Brain (tissue), 1 donor: ENCODE measurements around the genes OSBPL2 and RBBP8NL.

GRCh38 chr20:62042880-62043449 is 22.7 kb downstream of the TAF4 start:
- RRBS = 58% methylated on average over 2 of the region's 11 CpGs

GRCh38 chr20:62064712-62065477 is 786 bp downstream of the TAF4 start:
- RRBS = 2% methylated on average over 42 of the region's 136 CpGs

GRCh38 chr20:62135197-62135541 is 8.0 kb downstream of the PSMA7 start:
- RRBS = no CpG with 5 or more reads among the region's 3 CpGs

- RRBS = no CpG with 5 or more reads among the region's 18 CpGs
These were observed 13.2 kb downstream of the SS18L1 start for GRCh38 chr20:62156687-62157280.

GRCh38 chr20:62237844-62238820 is at the start of gene OSBPL2:
Gene OSBPL2, plus strand, starts transcription at chr20:62238521.
- RRBS = 2% methylated on average over 25 of the region's 88 CpGs

GRCh38 chr20:62246791-62247333 is 8.5 kb downstream of the OSBPL2 start:
- RRBS = 16% methylated on average over 3 of the region's 14 CpGs

DNA sequence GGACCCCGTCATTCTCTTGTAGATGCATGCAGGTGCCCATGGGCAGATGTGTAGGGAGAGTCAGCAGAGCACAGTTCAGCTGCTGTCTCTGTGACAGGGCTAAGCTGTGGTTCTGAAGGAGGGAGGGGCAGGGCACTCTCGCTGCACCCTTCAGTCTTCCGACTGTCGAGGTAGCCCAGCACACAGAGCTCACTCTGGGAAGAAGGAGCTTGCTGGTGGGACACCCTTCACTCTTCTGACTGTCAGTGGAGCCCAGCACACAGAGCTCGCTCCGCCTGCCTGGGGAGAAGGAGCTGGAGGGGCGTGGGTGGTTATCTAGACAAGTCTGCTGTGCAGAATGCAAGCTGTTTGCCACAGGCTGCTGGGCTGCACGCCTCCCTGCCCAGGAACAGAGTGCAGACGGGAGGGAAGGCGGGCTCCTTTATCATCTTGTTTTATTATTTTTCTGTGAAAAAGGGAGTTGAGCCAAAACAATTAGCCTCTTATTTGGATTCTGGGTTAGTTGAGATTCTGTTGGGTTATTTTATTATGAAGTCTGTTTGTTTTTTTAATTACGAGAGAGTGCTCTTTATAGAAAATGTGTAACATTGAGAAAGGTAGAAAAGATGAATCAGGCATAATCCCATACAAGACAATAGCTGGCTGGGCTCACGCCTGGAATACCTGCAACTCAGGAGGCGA is 28.2 kb upstream of the ADRM1 start:
- RRBS = no CpG with 5 or more reads among the region's 13 CpGs

DNA sequence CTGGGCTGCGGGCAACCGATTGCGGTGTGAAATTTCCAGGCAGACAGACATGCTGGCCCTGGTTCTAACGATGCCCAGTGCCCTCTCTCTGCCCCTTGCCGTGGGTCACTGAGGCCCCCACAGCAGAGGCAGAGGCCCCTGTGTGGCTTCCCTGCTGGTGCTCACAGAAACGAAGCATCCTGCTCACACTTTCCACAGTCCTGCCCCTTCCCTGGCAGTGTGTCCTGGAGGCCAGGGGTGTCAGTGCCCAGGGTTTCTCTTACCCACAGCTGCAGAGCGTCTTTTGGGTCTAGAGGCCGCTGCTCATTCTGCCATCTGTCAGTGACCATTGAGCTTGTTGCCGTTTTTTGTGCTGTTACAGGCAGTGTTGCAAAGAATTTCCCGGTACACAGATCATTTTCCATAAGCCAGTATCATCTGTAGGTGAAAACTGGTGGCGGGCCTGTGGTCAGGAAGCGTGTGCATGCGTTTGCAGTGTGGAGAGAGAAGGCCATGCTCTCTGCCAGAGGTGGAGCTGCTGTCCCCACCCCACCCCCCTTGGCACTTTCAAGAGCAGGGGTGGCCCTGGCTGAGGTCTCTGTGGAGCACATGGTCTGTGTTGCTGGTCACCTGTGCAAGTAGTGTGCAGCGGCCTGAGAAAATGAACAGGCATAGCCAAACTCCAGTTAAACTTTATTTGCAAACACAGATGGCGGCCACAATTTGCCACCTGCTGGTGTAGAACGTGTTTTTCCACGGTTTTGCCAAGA is 2.2 kb downstream of the ADRM1 start:
- RRBS = no CpG with 5 or more reads among the region's 17 CpGs

GRCh38 chr20:62318575-62319216 is 15.9 kb downstream of the ADRM1 start:
- RRBS = 90% methylated on average over 13 of the region's 23 CpGs

- RRBS = no CpG with 5 or more reads among the region's 26 CpGs
These were observed 4.8 kb downstream of the LAMA5 start for GRCh38 chr20:62362258-62362760.

GRCh38 chr20:62369348-62369991 is 2.4 kb upstream of the LAMA5 start:
- RRBS = no CpG with 5 or more reads among the region's 14 CpGs

GRCh38 chr20:62372252-62372709 is 5.2 kb upstream of the LAMA5 start:
- RRBS = 93% methylated on average over 2 of the region's 12 CpGs

DNA sequence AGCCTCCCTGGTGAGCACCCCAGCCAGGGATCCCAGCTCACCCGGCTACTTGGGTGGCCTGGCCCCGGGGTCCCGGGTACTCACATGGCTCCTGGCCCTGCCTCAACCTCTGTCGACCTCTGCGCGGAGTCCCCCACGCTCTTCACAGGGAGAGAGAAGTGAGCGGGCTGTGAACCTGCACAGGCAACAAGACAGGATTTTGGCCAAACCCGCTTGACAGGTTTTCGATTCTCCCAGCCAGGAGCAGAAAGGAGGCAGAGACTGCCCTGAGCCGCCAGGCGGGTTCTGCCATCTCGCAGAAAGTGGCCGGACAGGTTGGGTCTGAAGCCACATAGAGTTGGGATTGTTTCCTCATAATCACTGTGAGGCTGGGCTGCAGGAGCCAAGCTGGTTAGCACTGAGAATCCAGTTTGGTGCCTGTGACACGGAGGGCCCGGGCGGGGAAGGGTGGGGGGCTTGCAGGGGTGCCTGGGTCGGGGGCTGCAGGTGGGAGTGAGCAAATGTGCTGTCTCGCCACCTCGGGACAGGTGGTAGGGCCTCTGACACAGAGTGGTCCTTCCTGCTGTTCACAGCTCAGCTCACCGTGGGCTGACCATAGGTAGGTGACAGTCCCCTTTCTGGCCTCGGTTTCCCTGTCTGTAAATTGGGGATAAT is at the start of gene RBBP8NL:
Gene RBBP8NL (minus strand): TSS at position 164 of the 654 bp plus-strand sequence.
- RRBS = no CpG with 5 or more reads among the region's 22 CpGs

- RRBS = no CpG with 5 or more reads among the region's 10 CpGs
These were observed 4.5 kb upstream of the GATA5 start for GRCh38 chr20:62480195-62480714.

DNA sequence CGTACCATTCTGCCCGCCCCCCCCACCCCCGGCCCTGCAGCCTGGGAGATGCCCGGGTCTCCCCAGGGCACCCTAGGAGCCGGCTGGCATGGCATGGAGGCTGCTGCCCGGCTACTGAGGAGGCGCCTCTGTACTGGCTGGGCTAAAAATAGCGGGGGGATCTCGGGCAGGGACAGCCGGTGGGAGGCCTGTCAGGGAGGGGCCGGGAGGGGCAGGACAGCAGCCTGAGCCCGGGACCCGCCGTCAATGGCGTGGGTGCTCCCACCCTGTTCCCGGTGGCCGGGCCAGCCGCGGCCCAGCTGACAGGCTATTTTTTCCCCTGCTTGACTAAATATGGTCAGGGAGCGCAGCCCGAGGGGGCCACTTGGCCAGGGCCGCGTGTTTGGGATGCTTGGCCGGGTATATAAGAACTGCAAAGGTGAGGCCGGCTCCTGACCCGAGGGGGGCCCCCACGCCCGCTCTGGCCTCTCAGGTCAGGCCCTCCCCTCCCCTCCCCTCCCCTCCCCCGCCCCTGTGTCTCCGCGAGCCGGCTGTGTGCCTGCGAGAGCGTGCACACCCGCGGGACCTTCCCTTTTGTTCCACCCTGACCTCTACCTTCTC is 74.3 kb upstream of the GATA5 start:
- RRBS = 13% methylated on average over 14 of the region's 36 CpGs

GRCh38 chr20:62558420-62559191 is 82.8 kb upstream of the GATA5 start:
- RRBS = 52% methylated on average over 5 of the region's 24 CpGs

- RRBS = no CpG with 5 or more reads among the region's 10 CpGs
These were observed 71.6 kb upstream of the SLCO4A1 start for GRCh38 chr20:62570666-62571213.

DNA sequence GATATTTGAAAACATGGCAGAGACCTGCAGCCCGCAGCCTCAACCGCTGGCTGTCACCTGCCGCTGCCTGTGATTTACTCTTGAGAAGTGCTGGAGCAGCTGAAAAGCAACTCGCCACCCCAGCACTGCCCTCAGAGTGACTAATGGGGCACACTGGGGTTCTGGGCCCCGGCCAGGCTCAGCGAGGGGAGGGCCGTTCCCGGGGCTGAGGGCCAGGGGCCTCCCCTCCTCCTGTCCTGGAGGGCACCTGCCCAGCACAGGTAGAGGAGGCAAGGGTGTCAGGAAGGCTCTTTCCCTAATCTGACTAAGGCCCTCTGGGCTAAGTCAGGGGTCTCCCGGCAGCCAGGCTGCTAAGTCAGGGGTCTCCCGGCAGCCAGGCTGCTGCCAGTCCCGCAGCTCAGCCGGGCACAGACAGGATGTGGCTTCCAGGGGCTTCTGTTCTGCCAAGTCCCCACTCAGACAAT is 32.2 kb downstream of the NTSR1 start:
- RRBS = 20% methylated on average over 2 of the region's 12 CpGs

- RRBS = 24% methylated on average over 8 of the region's 16 CpGs
These were observed 27.8 kb upstream of the MRGBP start for GRCh38 chr20:62768400-62769017.

- RRBS = 1% methylated on average over 30 of the region's 68 CpGs
These were observed 656 bp downstream of the OGFR start for GRCh38 chr20:62805138-62805844.